Glomerular endothelial cell (primary cell): Measurements from ENCODE around the genes ZCCHC10, CDKN2AIPNL and C5orf24.

GRCh38 chr5:132831458-132831895 is 1.0 kb upstream of the SHROOM1 start:
- RAMPAGE, long total RNA, result no peak

DNA sequence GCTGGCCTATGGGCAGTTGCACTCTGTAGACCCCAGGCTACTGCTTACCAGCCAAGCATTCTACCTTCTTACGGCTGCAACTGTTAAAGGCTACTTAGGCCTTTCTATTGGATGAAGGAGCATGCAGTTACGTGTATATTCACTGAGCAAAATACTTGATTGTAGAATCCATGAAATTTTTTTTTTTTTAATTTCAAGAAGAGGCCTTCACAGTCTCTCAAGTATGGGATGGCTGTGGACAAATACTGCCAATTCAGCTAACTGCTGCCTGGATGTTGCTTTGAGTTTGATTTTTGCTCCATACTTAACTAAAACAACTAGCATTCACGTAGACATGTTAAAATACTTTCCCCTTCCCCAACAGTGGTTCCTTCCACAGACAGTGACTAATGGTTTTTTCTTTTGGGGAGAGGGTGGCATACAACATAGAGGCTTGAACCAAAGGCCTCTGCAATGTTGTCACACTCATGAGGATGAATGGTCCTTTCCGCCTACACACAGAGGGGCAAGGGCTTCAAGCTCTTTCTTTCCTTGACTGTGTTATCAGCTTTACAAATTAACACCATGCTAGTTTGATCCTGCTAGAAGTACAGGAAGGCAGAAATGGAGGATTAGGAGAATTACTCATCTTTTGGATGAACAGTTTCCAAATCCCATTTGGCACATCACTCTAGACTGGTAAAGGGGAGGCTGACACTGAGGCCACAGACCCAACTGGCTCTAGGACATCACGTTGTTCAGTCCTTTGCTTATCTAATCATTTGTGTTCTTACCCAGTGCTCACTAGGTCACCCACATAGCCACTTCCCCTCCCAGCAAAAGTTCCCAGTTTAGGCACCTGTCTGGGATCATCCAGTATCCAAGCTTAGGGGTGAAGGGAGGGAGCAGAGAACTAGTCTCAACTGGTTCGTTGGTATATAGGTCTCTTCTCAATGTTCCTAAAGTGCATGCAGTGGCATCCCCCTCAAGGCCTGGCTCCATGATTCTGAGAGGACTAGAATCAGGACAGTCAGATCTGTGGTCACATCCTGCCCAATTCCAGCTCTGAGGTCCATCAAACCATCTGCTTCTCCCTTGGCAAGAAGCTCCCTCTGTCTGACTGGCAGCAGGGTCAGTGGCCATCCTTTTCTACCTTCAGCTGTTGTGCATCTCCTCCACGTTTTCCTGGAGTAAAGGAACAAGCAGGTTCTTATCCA is 1.7 kb upstream of the LEAP2 start:
- RAMPAGE, long total RNA, result no peak

GRCh38 chr5:132898011-132898521 is 24.6 kb downstream of the LEAP2 start:
- RAMPAGE, long total RNA, result no peak

DNA sequence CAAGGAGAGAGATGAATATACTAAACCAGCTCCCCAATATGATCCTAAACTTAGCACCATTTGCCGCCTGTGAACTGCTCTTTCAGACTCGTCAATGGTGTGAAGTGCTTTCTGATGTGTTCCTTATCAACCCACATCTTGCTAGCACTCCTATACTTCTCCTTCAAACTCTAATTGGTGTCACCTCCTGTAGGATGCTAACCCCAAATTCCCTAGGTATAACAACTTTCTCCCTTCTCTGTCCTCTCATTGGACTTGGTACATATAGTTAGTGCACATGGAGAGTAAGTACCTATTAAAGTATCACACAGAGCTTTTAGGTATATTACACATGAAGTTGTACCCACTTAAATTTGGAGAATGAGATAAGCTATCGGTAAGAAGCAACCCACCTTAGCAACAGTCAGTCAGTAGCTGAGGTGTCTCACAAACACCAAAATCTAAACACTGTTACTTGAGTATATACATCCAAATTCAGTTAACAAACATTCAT is 36.8 kb downstream of the LEAP2 start:
- RAMPAGE, long total RNA, result no peak

GRCh38 chr5:133025945-133027140 is at the start of gene ZCCHC10:
ZCCHC10 (minus strand) TSS chr5:133026549.
- RAMPAGE, long total RNA, result start-site peak on the minus strand at chr5:133026545-133026549, 358 and 284 reads in 2 replicates

DNA sequence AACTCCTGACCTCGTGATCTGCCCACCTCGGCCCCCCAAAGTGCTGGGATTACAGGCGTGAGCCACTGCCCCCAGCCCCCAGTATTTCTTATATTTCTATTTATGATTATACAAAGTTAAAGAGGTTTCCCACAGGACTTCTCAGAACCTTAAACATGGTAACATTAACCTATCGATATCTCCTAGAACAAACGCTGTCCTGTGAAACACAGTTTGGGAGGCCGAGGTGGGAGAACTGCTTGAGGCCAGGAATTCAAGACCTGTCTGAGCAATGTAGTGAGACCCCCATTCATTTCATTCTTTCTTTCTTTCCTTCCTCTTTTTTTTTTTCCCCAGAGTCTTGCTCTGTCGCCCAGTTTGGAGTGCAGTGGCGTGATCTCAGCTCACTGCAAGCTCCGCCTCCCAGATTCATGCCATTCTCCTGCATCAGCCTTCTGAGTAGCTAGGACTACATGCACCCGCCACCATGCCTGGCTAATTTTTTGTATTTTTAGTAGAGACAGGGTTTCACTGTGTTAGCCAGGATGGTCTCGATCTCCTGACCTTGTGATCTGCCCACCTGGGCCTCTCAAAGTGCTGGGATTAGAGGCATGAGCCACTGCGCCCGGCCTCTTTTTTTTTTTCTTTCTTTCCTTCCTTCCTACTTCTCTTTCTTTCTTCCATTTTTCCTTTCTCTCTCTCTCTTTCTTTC is 5.2 kb upstream of the HSPA4 start:
- RAMPAGE, long total RNA, result no peak

DNA sequence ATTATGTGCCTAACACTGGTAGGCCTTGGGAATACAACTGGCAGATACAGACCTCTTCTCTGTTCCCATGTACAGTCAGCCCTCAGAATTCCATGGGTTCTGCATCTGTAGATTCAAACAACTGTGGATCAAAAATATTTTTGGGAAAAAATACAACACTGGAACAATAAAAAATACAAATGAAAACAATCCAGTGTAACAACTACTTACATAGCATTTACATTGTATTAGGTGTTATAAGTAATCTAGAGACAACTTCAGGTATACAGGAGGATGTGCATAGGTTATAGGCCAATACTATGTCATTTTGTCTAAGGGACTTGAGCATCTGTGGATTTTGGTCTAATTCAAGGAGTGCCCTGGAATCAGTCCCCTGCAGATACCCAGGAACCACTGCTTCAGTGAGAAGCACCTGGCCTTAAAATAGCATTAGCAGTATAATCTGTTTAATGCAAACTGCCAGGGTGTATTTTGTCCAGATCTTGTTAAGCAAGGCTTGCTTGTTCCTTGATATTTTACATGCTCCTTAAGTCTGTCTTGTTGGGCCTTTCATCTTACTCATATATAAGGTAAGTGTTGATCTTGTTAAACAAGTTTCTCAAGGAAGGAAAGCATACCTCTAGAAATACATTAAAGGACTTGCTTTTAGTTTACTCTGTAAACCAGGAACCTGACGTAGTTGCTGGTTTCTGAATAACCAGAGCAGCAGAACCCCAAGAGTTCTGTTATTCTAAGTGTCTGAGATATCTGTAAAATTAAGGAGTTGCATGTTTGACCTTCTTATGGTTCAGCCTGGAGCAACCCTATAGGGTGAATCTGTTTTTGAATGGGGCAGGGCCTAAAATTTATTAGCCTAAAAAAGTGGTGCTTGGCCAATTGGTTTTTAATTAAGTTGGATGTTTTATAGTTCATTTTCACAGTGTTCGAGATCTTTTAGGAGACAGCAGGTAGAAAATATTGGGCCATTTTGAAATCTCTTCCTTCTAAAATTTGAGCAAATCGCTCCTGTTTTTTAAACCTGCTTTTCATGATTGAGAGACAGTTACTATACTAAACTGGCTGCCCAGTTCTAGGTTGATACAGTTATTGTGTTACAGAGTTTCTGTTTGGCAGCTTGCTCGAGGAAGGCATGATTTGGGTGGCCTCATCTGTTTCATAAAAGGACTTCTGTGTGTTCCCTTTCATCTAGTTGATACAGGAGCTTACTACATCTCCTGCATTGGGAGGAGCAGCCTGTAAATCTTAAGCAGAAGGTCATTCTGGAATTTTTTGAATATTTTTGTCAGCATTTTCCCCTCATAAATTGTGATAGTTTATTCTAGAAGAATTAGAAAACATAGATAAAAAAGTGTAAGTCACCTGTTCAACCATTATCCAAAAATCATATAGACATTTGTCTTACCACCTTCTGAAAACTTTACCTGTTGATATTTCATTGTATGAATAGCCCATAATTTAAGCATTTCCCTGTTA is 13.8 kb downstream of the HSPA4 start:
- RAMPAGE, long total RNA, result no peak

DNA sequence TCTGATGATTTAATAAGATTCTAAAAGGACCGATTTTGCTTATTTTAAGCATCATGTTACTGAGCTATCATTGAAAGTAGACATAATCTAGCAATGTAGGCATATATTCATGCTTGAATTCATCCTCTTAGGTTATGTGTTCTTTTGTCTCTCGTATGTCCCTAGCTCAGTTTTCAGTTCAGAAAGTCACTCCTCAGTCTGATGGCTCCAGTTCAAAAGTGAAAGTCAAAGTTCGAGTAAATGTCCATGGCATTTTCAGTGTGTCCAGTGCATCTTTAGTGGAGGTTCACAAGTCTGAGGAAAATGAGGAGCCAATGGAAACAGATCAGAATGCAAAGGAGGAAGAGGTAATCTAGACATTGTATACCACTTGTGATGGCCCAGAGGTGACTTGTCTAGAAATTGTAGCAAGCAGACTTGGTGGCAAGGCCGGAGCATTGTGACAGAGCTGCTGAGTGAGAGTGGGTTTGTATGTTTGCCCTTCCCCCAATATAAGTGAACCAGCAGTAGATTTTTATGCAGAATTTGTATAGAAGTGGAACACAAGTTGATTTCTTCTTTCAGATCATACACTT is 39.3 kb downstream of the HSPA4 start:
- RAMPAGE, long total RNA, result no peak

DNA sequence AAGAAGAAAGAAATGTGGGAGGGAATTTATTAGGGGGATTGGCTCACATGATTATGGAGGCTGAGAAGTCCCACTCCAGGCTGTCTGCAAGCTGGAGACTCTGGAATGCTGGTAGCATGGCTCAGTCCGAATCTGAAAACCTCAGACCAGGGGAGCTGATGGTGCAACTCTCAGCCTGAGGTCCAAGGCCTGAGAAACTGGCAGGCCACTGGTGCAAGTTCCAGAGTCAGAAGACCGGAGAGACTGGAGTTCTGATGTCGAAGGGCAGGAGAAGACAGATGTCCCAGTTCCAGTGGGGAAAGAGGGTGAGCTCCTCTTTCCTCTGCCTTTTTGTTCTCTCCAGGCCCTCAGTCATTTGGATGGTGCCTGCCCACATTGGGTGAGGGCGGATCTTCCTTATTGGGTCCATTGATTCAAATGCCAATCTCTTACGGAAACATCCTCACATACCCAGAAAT is 72.4 kb downstream of the HSPA4 start:
- RAMPAGE, long total RNA, result no peak

DNA sequence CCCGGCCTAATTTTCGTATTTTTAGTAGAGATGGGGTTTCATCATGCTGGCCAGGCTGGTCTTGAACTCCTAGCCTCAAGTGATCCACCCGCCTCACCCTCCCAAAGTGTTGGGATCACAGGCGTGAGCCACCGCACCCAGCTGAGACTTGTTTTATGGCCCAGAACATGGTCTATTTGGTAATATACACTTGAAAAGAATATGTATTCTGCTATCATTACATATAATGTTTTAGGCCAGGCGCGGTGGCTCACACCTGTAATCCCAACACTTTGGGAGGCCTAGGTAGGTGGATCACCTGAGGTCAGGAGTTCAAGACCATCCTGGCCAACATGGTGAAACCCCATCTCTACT is 16.9 kb downstream of the SKP1 start:
- RAMPAGE, long total RNA, result no peak

DNA sequence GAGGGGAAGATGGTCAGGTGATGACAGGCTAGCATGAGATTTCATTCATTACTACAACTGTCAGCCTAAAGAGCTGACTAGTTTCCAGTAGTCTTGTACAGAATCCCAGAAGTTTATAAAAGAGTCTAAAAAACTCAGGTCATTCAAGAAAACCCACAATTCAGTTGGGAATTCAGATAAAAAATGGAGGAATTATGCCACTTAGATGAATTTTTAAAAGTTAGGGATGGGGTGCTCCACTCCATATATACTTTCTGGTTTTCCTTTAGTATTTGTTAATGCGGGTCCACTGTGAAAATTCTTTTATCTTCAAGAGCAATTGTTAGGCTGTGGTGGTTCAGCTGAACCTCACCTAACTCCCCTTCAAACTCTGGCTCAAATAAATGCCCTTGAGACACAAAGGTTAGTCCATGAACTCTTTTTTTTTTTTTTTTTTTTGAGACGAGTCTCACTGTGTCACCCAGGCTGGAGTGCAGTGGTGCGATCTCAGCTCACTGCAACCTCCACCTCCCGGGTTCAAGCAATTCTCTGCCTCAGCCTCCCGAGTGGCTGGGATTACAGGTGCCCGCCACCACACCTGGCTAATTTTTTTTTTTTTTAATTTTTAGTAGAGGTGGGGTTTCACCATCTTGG is 13.2 kb upstream of the SKP1 start:
- RAMPAGE, long total RNA, result no peak

DNA sequence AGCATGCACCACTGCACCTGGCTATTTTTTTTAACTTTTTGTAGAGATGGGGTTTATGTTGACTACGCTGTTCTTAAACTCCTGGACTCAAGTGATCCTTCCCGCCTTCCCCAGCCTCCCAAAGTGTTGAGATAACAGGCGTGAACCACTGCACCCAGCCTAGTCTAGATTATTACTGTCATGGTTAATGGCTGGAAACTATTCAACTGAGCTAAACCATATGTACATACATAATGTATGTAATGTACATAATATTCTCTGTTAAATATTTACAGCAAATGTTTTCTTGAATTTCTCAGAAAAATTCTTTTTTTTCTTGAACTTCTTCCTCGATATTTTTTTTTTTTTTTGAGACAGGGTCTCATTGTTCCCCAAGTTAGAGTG is 21.3 kb downstream of the PPP2CA start:
- RAMPAGE, long total RNA, result no peak

DNA sequence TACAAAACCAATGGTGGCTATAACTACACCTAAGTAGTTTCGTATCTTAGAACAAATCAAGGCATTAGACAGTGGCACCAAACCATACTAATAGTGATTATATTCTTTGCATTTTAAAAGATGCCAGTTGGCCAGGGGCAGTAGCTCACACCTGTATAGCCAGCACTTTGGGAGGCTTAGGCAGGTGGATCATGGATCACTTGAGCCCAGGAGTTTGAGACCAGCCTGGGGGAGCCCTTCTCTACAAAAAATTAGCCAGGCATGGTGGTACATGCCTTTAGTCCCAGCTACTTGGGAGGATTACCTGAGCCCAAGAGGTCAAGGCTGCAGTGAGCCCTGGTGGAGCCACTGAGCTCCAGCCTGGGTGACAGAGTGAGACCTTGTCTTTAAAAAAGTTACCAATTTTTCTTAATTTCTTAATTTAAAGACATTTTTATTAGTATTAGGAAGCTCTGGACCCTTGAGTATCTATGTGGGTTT is 6.5 kb downstream of the UBE2B start:
- RAMPAGE, long total RNA, result no peak

DNA sequence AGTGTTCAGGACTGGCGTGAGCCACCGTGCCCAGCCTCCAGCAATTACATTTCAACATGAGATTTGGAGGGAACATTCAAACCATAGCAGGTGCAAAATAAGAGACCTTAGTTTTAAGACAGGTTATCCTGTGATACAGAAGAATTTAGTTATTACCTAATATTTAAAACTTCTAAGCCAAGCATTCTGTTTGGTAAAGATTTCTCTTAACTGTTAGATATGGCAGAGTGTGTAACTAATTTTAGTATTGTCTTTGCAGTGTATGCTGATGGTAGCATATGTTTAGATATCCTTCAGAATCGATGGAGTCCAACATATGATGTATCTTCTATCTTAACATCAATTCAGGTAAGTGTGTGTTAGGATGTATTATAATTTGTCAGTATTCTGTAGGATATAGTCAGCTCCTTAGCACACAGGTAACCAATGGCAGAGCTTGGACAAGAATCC is 16.7 kb downstream of the UBE2B start:
- RAMPAGE, long total RNA, result no peak

DNA sequence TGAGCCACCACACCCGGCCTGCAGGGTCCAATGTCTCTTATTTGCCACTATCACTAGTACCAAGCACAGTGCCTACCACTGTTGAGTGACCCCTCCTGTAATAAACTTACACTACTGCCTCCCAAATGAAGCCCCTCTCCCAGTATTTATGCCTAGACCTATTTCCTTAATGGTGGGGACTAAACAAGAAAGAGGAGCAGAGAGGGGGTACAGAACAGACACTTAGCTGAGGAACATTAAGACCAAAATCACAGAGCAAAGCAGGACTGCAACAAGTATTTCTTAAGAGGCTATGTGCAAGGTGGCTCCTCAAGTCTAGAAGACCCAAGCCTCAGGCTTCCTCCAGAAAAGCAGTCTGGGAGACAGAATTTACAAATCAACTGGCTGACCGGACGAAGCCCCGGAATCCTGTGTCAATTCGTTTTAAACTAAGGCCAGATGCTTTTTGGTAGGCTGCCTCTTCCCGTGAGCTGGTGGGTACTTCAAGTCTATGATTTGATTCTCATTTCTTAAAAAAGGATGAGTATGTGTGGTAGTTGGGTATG is 10.2 kb downstream of the CDKN2AIPNL start:
- RAMPAGE, long total RNA, result no peak

DNA sequence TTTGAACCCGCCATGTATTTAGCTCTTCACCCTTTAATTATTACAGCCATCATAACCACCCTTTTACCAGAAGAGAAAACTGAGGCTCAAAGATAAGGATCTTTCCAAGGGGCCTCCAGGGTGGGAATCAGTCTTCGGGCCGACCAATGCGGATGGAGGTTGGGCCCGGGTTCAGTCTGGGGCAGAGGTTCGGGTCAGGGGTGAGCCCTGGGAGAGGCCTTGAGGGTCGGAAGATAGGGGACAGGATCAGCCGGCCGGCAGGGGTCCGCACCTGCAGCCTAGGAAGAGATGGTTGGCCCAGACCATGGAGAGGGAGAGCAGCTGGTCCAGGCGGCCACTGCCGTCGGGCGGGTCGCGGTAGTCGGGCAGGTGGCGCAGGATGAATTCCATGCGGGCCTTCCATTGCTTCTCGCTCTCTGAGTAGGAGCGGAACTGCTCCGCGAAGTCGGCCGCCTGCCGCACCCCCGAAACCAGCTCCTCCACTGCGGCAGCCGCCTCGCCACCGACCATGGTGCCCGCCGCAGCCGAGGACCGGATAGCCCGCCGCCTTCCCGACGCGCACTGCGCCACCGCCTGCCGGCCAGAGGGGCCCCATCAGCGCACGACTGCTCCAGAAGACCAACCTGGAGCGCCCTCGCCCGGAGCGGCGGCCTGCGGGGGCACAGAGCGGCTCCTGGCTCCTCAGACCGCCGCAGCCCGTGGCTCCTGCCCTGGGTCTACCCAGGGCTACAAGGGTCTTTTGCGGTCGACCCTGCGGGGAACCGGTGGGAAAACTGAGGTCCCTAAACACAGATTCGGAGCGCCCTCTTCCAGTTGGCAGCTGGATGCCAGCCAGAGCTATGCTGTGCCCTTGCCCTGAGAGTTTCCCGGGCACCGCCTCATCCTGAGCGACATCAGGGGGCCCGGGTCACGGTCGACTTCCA is at the start of gene CDKN2AIPNL:
Gene CDKN2AIPNL, minus strand, starts transcription at position 537 of the 923 bp plus-strand sequence.
- RAMPAGE, long total RNA, result start-site peak on the minus strand centred at position 542 of the sequence, 44 bp wide, 326 and 462 reads in 2 replicates

DNA sequence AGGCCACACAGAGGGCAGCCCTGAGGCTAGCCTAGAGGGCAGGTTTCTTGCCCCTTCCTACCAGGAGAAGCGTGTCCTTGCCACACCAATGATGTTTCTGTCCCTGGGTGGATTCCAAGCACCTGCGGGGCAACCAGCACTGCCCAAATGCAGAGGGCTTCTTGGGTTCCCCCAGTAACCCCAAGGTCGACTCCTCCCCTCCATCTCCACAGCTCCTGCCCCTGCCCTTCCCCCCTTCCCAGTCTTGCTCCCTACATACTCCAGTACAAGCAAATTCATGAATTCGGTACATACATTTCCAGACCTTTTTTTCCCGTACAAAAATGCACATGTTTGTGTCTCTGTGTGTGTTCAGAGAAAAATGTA is 12.8 kb upstream of the JADE2 start:
- RAMPAGE, long total RNA, result no peak

- RAMPAGE, long total RNA, result no peak
Observed at GRCh38 chr5:134555785-134556442, 30.4 kb downstream of the JADE2 start.

DNA sequence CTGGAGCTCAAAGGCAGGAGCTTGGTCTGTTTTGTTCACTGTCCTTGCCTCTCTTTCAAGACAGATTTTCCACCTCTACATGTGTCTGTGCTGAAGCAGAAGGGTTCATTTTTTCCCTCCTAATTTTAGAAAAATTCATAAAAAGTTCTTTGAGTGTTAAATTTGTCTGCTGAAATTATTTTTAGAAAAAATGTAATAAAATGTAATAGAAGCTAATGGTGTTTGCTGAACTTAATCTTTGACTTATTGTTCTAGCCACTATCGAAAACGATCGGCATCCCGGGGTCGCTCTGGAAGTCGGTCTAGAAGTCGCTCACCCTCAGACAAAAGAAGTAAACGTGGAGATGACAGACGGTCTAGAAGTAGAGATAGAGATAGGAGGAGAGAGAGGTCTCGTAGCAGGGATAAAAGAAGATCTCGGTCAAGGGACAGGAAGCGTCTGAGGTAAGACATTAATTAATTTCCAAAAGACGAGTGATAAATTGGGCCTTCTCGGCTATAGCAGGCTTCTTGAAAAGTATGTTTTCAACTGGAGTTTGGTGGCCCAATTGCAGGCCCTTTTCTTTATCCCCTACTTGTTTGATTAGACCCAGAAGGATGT is 5.2 kb downstream of the DDX46 start:
- RAMPAGE, long total RNA, result no peak

- RAMPAGE, long total RNA, result no peak
Observed at GRCh38 chr5:134845531-134846600, at the start of gene C5orf24. C5orf24 (plus strand) TSS chr5:134845968.